SP-49 (cell line): ENCODE measurements around the gene SH2D5.

GRCh38 chr1:20483405-20484006 lies 2.5 kb downstream of the CAMK2N1 start:
- PRO-cap = no peak

- PRO-cap = no peak
Observed at GRCh38 chr1:20644300-20644909, 11.1 kb downstream of the PINK1 start.

DNA sequence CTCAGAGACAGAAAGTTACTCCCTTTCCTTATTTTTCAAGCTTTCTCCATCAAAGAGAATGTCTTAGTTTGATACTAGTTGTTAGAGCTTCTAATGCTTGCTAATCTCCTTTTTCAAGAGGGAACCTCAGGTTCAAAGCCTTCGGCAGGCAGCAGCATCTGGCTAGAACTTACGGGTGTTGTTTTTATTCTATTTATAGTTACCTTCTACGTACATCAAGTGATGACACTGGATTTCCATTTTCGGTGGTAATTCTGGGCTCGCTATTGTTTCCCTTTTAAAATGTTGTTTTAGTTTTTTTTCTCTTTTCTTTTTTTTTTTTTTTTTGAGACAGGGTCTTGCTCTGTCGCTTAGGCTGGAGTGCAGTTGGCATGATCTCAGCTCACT lies 2.6 kb downstream of the DDOST start:
- PRO-cap = no peak

DNA sequence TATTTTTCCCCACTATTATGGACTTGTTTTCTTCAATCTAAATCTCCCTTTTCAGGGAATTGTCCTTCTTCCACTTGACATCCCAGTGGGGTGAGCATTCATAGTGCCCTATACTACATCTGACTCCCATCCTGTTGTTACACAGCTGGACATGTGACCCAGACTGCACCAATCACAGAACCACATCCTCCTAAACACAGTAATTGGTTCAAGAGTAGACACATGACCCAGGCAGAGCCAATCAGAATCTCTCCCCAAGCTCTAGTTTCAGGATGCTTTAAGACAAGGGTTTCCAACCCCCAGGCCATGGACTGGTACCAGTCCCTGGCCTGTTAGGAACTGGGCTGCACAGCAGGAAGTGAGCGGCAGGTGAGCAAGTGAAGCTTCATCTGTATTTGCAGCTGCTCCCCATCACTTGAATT lies 5.6 kb upstream of the DDOST start:
- PRO-cap = no peak

DNA sequence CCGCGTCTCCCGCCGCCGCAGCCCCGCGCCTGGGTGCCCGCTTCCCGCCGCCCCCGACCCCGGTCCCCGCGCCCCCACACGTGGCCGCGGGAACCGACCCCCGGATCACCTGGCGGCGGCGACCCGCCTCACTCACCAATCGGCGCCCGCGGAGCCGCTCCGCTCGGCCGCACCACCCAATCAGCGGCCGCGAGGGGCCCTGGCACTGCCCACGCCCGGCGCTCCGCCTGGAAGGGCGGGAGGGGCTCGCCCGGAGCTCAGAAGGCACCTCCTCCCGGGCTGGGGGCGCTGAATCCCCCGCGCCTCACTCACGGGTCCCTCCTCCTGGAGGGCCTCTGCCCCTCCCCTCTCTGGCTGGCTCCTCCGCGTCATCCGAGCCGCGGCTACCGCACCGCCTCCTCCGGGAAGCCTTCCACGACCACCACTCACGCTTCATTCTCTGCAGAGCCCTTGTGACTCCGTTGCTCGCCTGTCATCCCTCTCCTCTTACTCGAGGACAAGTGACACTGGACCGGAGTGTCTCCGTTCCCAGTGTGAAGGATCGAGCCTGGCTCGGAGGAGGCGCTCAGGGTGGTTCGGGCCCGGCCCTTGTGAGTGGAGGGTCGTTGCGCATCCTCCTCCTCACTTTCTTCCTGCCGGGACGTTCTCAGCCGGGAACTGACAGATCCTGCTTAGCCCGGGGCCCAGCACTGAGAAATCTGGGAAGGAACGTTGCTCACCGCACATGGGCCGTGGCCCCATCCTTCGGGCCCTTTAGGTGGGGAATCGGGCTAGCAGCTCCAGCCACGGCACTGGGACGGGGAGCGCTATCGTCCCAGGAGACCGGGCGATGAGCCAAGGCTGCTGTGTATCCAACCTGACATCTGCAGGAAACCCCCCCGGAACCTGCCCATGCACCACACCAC lies at the start of gene SH2D5:
Gene SH2D5 (minus strand): TSS at position 659 of the 905 bp plus-strand sequence.
- PRO-cap = no peak

GRCh38 chr1:20899473-20900074 lies 112.5 kb upstream of the HP1BP3 start:
- PRO-cap = no peak

- PRO-cap = no peak
Observed at GRCh38 chr1:21156088-21157142, 20.3 kb downstream of the EIF4G3 start.

GRCh38 chr1:21167136-21167720 lies 9.5 kb downstream of the EIF4G3 start:
- PRO-cap = no peak

DNA sequence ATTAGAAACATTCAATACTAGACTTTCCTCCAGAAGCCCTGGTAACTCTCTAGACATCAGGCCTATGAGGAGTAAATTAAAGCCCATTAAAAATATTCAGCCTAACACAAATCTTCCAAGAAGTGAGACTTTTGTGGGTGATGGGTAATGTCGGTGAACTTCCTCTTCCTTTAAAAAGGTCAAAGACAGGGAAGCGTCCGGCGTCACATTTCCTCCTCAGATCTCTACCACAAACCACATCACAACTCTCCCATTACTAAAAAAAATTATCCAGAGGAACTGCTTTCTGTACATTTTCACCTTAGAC lies 1.4 kb downstream of the EIF4G3 start:
- PRO-cap = no peak

- PRO-cap = no peak
Observed at GRCh38 chr1:21318612-21319161, 28.4 kb upstream of the ECE1 start.

- PRO-cap = no peak
Observed at GRCh38 chr1:21319301-21320040, 29.2 kb upstream of the ECE1 start.

DNA sequence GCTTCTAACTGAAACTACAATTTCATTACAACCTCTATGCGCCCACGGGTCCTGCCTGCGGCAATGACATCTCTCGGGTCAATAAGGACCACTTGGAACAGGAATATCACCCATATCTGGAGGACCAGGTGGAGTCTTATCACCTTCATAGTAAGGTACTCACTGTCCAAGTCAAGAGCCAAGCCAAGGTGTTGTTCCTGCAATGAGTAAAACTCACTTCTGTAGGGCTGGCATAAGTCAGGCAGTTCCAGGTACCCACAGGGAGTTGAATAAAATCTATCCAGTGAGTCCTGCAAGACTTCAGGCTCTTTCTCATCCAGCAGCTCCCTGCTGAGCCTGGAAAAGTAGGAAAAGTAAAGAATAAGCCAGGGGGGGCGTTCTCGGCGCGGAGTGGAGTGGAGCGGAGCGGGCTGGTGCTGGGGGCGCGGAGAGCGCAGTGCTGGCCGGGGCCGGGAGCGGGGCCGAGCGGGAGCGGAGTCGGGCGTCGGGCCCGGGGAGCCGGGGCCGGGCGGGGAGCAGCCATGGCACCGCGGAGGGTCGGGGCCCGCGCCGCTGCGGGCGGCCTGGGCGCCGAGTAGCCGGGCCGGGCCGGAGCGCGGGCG lies 12.2 kb upstream of the NBPF3 start:
- PRO-cap = no peak

DNA sequence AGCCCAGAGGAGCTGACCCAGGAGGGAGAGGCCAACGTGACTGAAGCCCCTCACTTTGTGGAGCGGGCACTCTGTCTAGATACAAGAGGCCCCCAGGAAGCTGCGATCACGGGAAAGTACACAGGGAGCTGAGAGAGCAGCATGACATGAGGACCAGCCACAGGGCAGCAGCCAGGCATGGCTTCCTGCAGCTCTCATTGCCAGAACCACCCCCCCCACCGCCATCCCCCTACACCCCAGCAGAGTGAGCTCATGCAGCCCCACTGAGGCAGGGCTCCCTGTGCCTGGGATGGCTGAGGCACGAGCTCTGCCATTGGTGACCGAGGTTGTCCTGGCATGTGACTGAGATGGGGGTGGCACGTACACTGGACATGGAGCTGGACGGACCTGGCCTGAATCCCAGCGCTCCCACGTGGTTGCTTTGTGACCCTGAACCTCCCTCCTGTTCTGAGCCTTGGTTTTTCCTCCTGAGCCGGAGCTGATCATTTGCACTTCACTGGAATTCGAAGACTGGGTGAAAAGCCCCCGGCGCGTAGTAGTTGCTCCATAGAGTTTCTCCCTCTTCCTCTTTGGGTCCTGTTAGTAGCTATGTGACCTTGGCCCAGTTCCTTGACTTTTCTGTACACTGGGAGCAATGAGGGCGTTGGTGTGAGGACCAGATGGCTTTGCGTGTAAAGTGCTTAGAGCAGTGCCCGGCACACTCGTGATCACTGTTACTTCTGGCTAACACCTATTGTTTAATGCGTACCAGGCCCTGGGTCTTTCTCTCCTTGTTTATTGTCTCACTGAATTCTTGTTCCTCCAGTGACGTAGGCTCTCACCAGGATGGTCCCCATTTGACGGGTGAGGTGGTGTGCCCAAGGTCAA lies 28.4 kb downstream of the ALPL start:
- PRO-cap = no peak

- PRO-cap = no peak
Observed at GRCh38 chr1:21705626-21706187, 36.5 kb upstream of the RAP1GAP start.

GRCh38 chr1:21736265-21736637 lies 46.7 kb downstream of the USP48 start:
- PRO-cap = no peak

DNA sequence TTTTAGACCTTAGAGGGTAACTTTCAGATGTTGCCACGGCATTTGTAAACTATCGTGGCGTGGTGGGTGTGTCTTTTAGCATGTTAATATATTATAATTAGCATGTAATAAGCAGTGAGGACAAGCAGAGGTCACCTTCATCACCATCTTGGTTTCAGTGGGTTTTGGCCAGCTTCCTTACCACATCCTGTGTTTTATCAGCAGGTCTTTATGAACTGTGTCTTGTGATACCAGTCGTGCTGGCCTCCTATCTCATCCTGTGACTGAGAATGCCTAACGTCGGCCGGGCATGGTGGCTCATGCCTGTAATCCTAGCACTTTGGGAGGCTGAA lies 8.7 kb upstream of the USP48 start:
- PRO-cap = no peak

DNA sequence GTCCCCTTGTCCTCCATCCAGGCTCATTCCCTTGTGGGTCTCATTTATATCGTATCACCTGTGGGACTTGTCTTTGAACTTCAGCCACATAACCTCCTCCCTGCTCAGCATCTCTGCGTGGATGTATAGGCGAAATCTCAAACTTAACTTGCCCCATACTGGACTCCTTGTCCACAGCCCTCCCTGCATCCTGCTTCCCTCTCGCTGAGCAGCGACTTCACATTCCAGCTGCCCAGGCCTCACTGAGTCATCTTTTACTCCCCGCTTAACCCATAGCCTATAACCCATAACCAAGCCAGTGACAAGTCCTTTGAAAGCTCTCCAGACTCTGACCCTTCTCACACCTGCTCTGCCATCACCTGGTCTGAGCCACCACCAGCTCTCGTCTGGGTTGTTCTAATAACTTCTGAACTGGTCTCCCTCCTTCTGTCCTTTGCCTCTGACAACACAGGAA lies 4.8 kb downstream of the LDLRAD2 start:
- PRO-cap = no peak

- PRO-cap = no peak
Observed at GRCh38 chr1:21864086-21864403, 52.0 kb downstream of the LDLRAD2 start.

- PRO-cap = no peak
Observed at GRCh38 chr1:21931014-21931595, 6.0 kb downstream of the HSPG2 start.

- PRO-cap = no peak
Observed at GRCh38 chr1:21933384-21934560, 3.3 kb downstream of the HSPG2 start.